ENCODE measurements around a stretch of chr6.

DNA sequence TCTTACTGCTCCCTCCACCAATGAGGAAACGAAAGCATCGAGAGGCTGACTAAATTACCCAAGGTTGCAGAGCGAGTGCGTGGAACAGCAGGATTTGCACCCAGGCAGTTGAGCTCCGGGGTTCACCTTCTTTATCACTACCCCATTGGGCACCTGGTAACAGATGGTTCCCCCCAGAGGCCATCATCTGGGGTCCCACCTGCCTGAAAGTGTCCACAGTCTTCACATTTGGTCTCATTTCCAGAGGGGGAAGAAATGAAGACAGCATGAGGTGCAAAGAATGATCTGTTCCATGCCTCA is 208.4 kb downstream of the LY86 start:
- RRBS: no CpG with 5 or more reads among the region's 5 CpGs

DNA sequence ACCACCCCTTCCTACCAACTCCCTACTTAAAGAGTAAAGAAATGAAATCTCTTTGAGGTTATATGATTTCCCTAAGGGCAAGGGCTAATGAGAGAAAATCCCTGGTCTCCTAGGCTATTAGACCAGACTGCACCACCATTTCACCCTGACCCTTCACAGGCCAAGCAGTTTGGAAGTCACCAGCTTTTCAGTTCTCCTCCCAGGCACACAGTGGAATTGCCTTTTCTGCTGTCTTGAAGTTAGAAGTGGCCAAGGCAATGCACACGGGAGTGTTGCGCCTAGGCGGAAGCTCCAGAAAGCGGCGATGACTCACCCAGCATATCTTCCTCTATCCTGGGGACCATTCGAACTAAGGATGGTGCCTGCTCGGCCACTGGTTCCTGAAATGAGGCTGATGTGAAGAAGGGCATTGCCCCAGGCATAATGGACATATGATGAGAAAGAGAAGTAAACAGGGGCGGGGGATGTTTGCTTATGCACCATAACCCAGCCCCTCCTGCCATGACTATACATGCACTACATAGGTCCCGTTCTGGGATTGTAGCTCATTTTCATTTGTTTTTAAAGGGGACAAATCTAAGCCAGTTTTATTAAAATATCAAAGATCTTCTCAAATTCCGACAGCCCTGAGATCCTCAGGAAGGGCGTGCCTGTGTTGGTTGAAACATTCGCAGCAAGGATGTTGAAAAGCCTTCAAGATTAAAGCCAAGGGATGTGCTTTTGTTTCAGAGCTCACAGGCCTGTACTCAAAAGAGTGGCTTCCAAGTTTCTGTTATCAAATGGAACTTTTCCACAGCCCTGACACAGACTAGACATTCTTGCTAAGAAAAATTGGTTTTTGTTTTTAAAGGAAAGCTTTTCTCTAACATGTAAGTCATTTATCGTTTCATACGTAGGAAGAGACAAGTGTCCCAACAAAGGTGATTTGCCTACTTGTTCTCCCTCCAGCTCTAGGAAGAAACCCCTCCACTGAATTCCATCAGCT is 218.4 kb downstream of the LY86 start:
- RRBS: no CpG with 5 or more reads among the region's 14 CpGs

DNA sequence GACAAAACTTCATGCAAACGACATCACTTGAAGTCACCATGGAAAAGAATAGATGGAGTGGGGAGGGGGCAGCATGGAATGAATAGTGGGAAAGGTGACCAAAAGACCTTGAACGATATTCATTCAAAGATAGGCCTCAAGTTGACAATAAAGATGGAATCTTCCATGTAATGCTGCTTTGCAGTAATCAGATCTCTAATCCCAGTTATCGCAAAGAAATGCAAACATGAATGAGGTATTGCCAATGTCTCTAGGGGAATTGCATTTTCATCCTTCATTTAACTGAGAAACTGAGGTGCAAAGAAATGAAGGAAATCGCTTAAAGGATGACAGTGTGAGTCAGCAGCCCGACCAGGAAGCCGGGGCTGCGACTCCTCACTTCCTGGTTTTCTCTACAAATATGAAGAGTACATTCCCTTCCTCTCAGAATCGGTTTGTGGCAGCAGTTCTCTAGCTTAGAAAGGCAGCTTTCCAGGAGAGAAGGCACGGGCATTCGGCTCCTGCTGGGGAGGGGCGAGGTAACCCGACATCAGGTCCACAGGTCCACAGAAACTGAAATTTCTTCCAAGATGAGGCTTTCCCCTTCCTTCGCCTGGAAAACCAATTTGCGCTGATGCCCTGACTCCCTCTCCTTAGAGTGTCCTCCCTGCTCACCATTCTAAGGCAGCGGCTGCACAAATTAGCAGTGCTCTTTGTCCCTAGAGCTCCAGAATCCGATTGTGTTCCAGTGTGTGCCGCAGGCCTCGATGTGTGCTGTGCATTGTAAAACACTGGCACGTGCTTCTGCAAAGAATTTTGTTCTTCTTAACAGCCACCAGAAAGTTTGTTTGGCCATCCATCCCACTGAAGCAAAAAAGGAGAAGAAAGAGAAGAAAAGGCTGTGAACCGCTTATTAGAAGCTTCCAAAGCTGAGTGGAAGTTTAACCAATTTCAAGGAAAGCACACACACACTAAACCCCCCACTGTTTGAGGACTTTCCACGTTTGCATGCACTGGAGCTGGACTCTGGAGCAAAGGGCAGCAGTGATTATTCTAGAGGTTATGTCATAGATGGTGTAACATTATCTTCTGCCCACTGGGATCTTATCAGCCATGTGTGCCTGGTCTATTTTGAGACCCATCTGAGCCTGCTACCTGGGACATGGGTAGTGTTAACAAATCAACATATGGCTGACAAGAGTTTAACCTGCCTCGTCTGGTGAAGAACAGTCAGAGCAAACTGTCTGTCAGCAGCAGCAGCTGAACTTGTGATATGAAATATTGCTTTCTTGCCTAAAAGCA is 65.2 kb upstream of the RREB1 start:
- RRBS: no CpG with 5 or more reads among the region's 22 CpGs

DNA sequence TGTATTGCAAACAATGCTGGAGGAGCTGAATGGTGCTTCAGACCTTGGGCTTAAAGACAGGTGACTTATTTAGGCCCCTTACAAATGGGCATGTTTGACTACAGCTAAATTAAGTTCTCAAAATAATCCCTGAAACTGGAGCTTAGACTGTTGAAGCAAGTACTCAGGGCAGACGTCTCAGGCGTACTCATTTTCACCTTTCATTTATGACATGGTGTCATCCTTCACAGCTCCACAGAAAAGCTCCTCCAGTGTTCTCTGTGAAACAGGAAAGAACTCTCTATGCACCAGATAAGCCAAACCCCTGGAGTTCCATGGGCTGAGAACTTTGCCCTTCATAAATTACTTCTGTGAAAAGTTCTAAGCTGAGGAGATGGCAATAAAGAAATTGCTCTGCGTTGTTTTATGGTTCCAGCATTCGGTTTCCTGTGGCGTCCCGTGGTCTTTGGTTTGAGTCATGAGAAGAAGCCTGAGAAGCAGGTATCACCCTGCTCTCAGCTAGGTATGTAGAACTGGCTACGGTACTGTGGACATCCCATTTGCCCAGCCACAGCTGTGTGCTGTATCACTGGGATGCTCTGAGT is 20.3 kb upstream of the RREB1 start:
- RRBS: no CpG with 5 or more reads among the region's 7 CpGs

- RRBS: under 1% methylated on average over 41 of the region's 71 CpGs
Observed at GRCh38 chr6:7108311-7108914, 652 bp downstream of the RREB1 start.

DNA sequence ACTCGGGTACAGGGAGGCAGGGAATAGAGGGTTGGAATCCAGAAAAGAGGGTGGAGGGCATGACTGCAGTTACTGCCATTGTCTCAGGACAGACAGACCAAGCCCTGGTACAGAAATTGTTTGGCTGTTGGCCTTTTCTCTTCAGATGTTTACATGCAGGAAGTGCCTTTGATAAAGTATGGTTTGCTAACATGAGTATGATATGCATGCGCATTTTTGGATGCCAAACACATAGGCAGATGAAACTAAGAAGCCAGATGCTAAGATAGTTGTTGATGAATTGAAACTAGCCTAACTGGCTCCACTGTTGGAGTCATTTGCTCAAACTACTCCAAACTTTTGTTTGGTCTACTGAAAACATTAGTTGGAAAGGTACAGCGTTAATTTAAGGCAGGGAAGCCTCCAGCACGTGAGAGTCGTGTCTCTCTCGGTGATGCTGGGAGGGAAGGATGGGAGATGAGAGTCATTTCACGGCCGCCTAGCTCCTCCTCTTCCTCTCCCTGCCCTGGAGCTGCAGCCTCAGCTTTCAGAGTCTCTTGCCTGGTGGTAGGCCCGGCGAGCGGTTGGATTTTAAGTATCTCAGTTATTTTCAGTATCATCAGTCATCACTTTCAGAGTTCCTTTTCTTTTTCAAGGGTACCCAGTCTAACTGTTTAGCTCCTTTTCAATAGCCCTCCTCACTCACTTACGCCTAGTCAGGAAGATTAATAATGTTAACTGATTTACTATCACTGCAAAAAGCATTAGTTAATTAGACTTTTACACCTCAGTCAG is 29.7 kb downstream of the RREB1 start:
- RRBS: no CpG with 5 or more reads among the region's 12 CpGs

- RRBS: no CpG with 5 or more reads among the region's 6 CpGs
Observed at GRCh38 chr6:7191973-7192327, 84.2 kb downstream of the RREB1 start.

GRCh38 chr6:7216853-7217896 is 95.8 kb downstream of the SSR1 start:
- RRBS: no CpG with 5 or more reads among the region's 19 CpGs

GRCh38 chr6:7230233-7231498 is 82.3 kb downstream of the SSR1 start:
- RRBS: 98% methylated on average over 3 of the region's 77 CpGs

DNA sequence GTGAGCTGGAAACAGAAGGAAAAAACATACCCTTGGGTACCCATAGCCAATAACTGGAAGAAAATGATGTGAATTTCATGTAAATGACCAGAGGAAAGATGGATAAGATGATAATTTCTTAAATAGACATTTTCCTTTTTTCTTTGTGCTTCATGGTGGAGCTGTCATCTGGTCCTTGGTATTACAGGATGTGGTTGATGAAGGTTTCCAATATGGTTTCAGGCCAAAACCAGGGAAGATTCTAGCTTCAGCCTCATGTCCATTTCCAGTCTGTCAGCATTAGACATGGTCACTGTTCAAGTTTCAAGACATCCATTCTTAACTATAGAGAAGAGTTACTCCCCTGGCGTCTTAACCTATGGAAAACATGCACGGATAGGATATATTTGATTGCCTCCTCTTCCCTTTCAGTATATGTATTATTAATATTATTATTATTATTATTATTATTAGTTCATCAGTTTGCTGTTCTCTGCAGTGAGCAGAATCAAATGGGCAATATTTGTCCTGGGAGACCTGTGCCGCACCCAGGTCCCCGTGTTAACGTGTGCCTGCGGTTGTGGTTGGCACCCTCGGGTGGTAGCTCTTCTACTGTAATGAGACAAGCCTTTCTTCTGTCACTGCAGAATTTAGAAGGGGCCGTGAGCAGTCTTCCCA is 63.5 kb downstream of the SSR1 start:
- RRBS: no CpG with 5 or more reads among the region's 8 CpGs

DNA sequence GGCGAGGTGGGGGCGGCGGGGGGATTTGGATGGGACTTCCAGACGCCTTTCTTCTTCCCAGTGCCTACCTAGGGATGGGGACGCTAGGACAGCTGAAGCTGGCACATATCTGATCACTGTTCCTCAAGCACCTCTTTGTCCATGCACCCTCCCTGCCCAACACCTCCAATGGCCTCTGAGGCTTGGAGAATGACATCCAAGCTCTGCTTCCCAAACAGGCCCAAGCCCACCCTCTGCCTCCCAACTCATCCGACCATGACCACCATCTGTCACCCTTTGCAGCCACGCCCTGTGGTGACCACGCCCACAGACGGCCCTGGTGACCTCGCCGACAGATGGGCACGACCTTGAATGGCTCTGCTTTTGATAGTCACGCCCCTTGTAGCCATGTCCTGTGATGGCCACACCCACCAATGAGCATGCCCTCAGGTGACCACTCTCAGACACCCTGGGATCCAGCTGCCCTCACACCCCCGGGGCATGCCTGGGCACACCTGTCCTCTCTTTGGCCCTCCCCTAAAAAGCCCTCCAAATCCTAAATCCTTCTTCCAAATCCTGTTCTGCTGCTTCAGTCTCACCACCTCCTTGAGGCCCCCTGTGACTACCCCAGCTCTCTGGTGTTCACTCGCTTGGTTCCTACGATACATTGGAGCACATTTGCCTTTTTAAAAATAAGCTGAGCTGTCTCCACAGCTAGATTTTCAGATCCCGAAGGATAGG is 51.0 kb downstream of the SSR1 start:
- RRBS: no CpG with 5 or more reads among the region's 17 CpGs

GRCh38 chr6:7389149-7389590 is 372 bp downstream of the CAGE1 start:
- RRBS: 1% methylated on average over 9 of the region's 23 CpGs

- RRBS: no CpG with 5 or more reads among the region's 2 CpGs
Observed at GRCh38 chr6:7390503-7390867, 877 bp downstream of the RIOK1 start.

GRCh38 chr6:7392758-7393361 is 3.3 kb downstream of the RIOK1 start:
- RRBS: no CpG with 5 or more reads among the region's 3 CpGs

DNA sequence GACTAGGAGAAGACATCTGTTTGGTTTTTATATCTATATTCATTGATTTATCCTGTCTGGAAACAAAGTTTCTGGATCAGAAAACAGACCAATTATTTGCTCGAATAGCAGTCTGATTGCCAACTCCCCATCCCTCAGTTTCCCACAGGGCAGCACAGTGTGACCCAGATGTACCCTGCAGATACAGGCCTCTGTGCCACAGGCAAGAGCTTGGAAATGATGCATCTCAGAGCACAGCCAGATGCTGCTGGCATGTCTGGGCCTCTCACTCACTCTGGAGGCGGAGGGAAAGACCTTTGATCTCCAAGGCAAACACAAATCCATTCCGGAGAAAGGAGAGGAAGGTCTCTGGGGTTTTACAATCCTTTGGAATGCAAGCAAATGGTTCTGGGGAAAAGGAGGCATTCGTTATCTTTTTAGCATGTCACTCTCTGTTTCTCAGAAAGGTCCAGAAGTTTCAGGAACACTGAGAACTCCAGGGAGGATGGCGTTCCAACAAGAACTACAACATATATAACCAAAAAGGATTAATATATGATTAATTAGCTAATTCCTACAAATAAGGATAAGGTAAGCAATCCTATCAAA is 74.2 kb downstream of the RIOK1 start:
- RRBS: no CpG with 5 or more reads among the region's 5 CpGs

- RRBS: no CpG with 5 or more reads among the region's 8 CpGs
Observed at GRCh38 chr6:7546776-7547610, 5.5 kb downstream of the DSP start.

GRCh38 chr6:7566213-7566535 is 23.8 kb upstream of the SNRNP48 start:
- RRBS: no CpG with 5 or more reads among the region's 2 CpGs

DNA sequence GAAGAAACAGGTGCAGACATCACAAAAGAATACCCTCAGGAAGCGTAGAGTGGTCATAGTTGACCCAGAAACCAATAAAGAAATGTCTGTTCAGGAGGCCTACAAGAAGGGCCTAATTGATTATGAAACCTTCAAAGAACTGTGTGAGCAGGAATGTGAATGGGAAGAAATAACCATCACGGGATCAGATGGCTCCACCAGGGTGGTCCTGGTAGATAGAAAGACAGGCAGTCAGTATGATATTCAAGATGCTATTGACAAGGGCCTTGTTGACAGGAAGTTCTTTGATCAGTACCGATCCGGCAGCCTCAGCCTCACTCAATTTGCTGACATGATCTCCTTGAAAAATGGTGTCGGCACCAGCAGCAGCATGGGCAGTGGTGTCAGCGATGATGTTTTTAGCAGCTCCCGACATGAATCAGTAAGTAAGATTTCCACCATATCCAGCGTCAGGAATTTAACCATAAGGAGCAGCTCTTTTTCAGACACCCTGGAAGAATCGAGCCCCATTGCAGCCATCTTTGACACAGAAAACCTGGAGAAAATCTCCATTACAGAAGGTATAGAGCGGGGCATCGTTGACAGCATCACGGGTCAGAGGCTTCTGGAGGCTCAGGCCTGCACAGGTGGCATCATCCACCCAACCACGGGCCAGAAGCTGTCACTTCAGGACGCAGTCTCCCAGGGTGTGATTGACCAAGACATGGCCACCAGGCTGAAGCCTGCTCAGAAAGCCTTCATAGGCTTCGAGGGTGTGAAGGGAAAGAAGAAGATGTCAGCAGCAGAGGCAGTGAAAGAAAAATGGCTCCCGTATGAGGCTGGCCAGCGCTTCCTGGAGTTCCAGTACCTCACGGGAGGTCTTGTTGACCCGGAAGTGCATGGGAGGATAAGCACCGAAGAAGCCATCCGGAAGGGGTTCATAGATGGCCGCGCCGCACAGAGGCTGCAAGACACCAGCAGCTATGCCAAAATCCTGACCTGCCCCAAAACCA is 5.1 kb upstream of the SNRNP48 start:
- RRBS: no CpG with 5 or more reads among the region's 24 CpGs

- RRBS: no CpG with 5 or more reads among the region's 5 CpGs
Observed at GRCh38 chr6:7605910-7606206, 15.9 kb downstream of the SNRNP48 start.

GRCh38 chr6:7628628-7628849 is 38.5 kb downstream of the SNRNP48 start:
- RRBS: no CpG with 5 or more reads among the region's 1 CpG

All from GM12892 (cell line).